ENCODE data around the gene RFXAP.

GRCh38 chr13:35348939-35349326, 127.6 kb downstream of the MAB21L1 start:
- PRO-cap = no peak

GRCh38 chr13:35349469-35350084, 126.9 kb downstream of the MAB21L1 start:
- PRO-cap = no peak

GRCh38 chr13:35839895-35840322, 291.3 kb downstream of the DCLK1 start:
- PRO-cap = no peak

GRCh38 chr13:35858567-35859265, 272.5 kb downstream of the DCLK1 start:
- PRO-cap = no peak

DNA sequence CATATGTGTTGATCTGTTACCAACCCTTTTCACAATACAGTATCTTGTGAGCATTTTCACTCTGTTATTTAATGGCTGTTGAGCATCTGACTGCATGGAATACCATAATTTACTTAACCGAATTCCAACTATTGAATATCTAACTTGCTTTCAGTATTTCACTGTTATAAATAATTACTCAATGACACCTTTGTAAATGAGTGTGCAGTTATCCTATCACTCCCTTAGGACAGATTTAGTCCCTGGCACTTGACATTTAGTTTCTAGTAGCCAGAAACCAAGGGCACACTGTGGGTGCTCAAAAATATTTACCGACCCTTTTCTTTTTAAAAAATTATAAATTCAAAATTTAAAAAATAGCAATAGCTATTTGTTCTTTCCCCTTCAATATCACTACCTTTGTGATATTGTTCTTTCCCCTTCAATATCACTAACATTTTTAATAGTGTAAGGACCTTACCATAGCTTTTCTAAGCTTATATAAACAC, 258.8 kb downstream of the DCLK1 start:
- PRO-cap = no peak

DNA sequence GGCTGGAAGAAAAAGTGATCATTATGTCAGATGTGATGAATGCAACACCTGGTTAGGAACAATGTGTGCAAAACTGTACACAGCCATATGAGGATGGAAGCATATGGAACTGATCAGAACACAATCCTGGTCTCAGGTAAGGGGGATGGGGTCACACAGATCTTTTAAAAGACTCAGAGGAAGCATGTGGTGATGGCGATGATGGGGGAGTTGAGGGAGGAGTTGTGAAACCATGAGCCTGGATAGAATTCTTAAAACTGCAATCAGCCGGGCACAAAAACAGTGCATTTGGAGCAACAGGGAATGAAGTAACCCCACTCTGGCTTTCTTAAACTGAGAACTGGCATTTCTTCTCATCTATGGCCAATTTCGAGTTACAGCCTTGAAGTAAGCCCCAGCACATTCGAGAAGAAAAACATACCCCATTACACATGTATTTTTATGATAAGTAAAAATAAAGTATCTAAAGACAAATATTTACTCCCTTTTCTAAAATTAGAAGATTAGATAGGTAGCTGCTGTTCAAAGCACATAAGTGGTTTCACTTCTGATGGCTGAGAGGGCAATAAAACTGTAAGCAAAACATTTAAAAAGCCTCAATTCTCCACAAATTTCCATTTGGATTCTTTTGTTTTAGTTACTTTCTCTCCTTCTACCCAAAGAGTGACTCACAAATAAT, 70.1 kb downstream of the DCLK1 start:
- PRO-cap = no peak

DNA sequence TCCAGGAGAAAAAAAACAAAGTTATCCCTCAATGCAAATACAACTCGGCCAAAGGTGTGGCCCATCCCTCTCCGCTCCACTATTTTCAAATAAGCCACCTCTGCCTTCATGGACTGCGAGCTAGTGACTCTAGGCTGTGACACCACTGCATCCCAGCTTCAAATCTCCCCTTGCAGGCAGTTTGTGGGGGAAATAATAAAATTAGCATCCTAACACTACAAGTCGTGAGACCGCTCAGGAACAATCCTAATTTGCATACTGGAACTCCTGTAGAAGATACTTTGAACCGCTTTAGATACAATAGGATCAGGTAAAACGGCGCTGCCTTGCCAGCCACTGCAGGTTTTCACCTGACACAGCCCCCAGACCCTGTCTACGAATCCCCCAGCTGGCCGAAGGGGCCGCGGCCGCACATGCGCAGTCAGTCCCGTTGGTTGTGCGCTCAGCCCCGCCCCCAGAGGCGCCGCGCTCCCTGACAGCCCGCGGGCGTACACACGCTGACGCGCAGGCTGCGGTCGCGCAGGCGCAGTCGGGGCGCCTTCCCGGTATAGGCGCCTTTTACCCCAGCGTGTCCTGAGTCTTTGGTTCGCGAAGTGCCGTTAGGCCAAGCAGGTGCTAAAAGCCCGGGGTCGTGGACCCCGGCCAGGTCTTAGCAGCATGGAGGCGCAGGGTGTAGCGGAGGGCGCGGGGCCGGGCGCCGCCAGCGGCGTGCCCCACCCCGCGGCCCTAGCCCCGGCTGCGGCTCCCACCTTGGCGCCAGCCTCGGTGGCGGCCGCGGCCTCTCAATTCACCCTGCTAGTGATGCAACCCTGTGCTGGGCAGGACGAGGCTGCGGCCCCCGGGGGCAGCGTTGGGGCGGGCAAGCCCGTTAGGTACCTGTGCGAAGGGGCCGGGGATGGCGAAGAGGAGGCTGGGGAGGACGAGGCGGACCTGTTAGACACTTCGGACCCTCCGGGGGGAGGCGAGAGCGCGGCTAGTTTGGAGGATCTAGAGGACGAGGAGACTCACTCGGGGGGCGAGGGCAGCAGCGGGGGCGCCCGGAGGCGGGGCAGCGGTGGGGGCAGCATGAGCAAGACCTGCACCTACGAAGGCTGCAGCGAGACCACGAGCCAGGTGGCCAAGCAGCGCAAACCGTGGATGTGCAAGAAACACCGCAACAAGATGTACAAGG, at the start of gene RFXAP:
Gene RFXAP, plus strand, starts transcription at position 522 of the 1,171 bp plus-strand sequence.
- PRO-cap = bidirectional peak, plus-strand start at position 576 of the sequence, minus-strand start at position 371 of the sequence; bidirectional peak, plus-strand start at position 798 of the sequence, minus-strand start at position 800 of the sequence

GRCh38 chr13:36920584-36921627, 868 bp upstream of the SMAD9 start:
- PRO-cap = no peak

DNA sequence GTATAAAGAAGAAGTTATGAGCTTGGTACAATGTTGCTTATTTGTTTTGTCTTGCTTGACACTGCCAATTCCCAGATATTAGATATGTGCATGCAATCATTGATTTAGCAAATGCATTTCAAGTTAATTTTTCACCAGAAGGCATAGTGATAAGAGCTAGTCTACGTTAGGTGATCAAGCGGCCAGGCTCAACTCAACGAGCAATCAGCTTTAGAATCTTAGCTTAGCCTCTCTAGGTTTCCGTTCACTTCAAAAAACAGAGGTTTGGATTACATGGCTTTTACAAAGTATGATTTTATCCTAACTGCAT, 81.6 kb upstream of the POSTN start:
- PRO-cap = no peak

DNA sequence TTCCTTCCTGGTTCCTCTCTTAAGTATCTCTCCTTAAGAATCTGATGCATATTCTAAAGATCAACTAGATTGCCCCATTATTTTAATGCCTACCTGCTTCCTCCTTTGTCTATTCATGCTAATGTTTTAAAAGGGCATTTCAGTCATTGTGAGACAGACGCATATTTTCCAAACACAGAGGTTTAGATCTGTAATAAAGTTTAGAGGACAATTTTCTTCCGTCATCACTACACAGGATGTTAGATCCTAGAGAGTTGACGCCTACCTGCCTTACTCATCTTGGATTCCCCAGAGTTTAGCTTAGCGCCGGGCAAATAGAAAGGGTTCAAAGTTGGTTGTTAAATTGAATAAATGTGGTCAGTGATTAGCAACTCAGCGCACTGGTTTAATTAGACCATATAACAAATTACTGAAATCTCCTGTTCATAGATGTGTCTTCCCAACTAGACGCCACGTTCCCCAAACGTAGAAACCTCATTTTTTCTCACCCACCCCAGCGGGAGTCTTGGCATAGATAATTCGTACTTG, 859 bp upstream of the UFM1 start:
- PRO-cap = no peak

- PRO-cap = no peak
Measured at GRCh38 chr13:38636667-38637385, 50.1 kb upstream of the FREM2 start.

DNA sequence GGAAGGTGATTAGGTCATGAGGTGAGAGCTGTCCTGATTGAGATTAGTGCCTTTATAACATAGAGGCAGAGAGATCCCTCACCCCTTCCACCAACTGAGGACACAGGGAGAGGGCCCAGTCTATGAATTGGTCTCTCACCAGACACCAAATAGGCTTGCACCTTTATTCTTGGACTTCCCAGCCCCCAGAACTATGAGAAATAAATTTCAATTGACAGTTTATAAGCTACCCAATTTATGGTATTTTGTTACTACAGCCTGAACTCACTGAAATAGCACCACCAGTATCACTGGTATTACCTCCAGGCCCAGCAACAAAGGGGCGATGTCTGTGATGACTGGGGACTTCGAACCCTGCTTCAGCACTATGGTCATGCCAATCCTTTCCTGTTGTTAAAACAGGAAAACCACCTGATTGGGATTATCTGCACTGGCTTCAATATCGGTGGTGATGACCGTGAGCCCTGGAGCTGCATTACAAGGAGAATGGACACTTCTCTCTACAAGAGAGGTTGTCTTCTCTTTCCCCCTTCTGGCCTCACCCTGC, 26.8 kb downstream of the STOML3 start:
- PRO-cap = no peak

DNA sequence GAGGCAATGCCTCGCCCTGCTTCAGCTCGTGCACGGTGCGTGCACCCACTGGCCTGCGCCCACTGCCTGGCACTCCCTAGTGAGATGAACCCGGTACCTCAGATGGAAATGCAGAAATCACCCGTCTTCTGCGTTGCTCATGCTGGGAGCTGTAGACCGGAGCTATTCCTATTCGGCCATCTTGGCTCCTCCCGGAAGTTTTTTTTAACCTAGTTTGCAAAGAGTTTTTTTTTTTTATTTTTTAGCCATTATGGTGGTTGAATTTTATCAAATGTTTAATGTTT, 16.0 kb upstream of the STOML3 start:
- PRO-cap = no peak

- PRO-cap = no peak
Measured at GRCh38 chr13:39257483-39258159, 219.4 kb downstream of the NHLRC3 start.

- PRO-cap = no peak
Measured at GRCh38 chr13:39401105-39401684, 201.8 kb downstream of the LHFPL6 start.

GRCh38 chr13:39741314-39741793, 85.9 kb downstream of the COG6 start:
- PRO-cap = no peak

DNA sequence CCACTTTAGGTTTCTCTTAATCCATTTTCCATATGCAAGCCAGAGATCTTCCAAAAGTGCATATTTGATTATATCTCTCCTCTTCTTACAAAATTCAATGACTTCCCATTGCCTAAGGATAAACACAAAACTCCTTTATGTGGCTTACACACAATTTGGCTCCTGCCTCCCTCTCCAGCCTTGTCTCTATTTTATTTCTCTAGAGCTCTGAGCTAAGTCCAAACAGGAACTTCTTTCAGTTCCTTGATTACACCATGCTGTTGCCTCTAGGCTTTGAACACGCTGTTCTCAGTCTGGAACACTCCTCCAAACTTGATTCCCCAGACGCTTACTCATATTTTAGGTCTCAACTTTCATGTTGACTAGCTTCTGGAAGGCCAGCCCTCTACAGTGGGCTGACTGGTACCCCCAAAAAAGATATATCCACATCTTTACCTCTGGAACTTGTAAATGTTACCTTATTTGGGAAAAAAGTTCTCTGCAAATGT, 258.5 kb downstream of the COG6 start:
- PRO-cap = no peak

- PRO-cap = unidirectional peak, minus-strand start at chr13:40220474
Measured at GRCh38 chr13:40220174-40220782, 446.2 kb downstream of the FOXO1 start.

DNA sequence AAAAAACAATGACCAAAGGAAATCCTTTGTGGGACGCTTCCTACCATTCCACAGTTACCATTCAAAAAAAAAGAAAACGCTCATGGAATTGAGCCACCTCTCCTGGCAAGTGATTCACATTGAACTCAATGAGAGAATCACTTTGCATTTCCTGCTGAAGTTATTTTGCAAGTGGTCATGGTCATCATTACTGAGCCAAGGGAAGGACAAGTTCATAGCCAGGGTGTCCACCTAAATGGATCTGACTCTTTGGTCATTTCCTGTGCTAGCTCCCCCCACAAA, 352.6 kb downstream of the FOXO1 start:
- PRO-cap = no peak

- PRO-cap = no peak
Measured at GRCh38 chr13:40315266-40315770, 351.1 kb downstream of the FOXO1 start.